Cardiac fibroblast (primary cell): ENCODE results near the genes ZNF197 and LARS2.

DNA sequence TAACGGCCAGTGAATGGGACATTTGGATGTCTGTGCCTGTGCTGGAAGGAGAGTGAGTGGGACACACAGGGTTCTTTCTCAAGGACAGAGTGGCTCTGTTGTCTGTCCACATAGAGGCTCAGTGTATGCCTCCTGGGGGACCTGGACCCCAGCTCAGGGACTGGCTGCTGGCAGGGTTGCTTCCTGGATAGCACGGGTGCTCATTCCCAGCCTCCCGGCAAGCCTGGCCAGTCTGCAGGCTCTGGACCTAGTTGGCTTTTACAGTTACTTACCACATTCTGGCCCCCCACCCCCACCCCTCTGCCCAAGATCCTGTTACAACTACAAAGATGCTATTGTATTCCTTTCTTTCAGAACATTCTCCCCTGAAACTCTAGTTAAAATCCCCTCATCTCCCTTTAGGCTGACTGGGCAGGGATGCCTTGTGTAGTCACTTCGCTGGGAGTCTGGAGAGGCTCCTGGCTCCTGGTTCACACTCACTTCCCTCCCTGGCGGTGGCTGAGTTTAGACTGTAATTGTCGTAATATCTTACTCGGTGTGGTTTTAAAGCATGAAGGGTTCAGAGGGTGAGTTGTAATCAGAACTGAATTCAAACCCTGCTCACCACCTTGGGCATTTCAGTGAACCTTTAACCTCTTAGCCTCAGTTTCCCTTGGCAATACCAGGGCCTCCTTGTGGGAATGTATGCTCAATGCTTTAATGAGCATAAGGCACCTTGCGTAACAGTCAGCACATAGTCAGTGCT, 12.8 kb downstream of the GASK1A start:
- RRBS: no CpG with 5 or more reads among the region's 8 CpGs

DNA sequence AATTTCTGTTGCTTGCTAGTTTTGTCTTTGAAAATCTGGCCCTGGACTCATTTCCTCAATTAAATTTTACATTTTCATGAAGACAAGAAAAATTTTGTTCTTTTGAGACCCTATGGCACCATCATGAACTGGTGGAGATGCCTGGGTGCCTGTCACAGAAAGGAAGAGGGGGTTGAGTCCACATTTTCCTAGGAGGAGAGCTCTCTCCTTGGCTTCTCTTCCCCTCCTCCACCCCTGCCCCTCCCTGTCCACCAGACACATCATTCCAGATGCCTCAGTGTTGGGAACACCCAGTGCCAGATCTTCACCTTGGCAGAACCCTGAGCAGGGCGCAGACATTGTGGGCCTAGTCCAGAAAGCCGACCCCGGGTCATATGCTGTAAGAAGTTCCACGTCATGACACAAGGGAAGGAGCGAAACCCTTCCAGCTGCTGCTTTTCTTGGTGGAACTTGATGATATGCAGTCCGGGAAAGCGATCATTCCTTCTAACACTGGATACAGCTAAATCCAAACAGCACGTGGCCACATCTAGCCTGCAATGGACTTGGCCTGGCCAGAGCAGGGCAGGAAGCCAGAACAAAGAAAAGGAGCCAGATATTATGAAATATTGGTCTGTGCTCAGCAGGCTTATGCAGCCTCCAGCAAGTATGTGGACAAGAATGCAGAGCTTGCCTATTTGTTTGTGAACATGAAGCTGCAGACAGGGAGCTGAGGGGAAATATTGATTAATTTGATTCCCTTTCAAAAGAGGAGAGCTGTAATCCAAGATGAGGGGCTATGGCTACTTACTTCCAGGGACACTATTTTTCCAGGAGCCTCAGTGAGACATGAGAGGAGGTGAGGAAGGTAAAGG, 22.0 kb downstream of the GASK1A start:
- RRBS: 12% methylated on average over 3 of the region's 8 CpGs

- RRBS: no CpG with 5 or more reads among the region's 4 CpGs
Observed at GRCh38 chr3:43192381-43192980, 86.6 kb upstream of the POMGNT2 start.

DNA sequence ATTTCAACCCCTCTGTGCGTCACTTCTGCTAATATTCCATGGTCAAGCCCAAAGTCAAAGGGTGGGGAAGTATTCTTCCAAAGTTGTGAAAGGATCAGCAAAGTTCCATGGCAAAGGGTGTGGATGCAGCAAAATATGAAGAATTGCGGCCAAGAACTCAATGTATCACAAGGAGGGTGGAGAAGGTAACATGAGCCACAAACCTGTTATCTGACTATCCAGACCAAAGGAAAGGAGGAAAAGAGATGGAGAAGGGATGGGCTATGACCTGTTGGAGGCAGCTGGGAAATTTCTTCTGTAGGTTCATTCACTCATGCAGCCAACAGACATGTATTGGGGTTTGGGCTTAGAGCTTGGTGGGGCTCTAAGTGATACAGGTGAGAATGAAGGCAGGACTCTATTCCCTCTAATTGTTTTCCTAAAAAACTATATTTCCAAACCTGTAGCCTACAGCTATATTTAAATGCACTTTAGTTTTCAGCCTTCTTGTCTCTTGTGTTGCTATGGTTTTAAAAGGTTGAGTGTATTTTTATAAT, 71.0 kb upstream of the SNRK start:
- RRBS: no CpG with 5 or more reads among the region's 2 CpGs

GRCh38 chr3:43246876-43247473, 39.4 kb upstream of the SNRK start:
- RRBS: no CpG with 5 or more reads among the region's 3 CpGs

DNA sequence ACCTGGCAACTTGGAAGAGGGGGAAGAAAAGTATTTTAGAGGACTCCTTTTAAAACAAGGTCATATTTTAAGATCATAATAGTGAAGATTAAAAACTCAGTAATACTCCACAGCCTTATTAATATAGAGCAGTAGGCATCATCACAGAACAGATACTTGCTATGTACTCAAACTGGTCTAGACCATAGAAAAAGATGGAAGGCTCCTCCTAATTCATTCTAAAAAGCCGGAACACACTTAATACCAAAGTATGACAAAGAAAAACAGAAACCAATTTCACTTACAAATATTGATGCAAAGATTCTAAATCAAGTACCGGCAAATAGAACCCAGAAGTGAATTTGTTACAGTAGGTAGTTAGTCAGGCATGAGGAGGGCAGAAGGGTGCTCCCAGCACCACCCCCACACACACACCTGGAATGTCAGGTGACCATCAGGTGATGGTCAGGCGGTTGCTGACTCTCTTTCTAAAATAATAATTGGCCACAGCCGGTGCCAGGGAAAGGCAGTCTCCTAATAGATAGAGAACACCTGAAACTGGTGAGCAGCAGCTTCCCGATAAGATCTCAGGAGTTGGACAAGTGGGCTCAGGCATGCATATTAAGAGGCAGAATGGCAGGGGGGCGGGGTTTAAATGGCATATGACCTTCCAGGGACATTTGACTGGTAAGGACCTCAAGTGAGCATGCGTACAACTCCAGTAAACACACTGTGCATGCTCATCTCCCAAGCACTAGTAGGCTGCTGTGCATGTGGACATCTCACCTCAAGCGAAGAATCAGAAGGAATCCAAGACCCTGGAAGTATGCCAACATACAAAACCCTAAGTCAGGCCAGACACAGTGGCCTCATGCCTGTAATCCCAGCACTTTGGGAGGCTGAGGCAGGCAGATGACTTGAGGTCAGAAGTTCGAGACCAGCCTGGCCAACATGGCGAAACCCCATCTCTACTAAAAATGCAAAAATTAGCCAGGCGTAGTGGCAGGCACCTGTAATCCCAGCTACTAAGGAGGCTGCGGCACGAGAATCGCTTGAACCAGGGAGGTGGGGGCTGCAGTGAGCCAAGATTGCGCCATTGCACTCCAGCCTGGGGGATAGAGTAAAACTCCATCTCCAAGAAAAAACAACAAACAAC, 131.0 kb downstream of the ANO10 start:
- RRBS: no CpG with 5 or more reads among the region's 15 CpGs

- RRBS: no CpG with 5 or more reads among the region's 16 CpGs
Observed at GRCh38 chr3:43770327-43771369, 79.9 kb downstream of the ABHD5 start.

DNA sequence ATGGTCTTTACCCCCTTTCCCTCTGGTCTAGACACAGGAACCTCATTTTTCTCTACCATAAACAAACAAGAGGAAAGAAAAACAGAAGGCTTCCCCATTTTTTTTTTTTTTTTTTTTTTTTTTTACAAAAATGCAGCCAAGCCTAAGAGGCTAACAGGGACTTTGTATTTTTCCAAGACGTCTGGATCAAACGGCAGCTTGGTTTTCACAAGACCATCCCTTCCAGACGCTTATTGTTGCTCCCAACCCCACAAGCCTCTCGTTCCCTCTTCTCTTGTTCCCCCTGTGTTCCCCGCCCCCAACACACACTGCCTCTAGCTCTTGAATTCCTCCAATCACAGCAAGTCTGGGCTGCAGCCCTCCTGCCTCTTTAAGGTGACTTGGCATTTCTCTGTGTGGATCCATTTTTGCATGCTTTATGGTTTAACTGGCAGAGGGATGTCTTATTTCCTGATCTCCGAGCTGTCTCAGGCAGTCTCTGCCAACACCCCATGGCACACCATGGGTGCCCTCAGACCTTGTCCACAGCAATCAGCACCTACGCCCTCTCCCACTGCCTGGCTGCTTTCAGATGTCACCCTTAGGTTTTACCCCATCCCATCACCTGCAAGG, 182.1 kb downstream of the ABHD5 start:
- RRBS: no CpG with 5 or more reads among the region's 7 CpGs

DNA sequence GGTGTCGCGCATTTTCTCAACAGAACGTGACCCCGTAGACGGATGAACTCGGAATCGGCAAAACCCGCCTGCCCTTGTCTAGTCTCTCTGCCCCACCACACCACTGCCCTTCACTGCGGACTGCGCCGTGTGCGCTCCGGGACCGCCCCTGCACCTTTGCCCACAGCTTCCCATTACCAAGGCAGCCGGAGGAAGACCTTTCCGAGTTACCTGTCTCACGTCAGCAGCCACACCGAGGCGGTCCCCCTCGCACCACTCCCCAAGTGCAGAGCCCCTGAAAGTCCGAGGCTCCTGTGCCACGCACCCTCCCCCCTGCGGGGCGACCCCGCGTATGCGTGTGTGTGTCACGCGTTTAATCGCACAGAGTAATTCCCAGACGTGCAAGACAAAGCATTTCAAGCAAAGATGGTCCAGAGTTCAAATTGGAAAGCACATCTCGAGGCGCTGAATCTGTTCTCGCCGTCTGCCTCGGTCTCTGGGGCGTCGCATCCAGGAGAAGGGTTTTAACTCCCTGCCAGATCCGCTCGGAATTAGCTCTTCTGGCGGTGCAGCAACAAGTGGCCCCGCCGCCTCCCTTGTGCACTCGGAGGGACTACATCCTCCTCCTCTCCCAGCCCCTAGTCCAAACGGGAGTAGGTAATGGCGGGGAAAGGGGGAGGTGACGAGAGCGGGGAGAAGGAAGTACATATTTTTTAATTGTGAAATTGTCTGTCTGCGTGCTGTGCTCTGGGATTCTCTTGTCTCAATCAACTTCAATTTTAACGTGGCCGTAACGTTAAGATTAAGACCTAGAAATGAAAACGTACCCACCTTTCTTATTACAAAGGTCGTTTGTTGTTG, 244.9 kb upstream of the TOPAZ1 start:
- RRBS: 6% methylated on average over 3 of the region's 54 CpGs

GRCh38 chr3:44235621-44236362, 5.9 kb upstream of the TOPAZ1 start:
- RRBS: no CpG with 5 or more reads among the region's 15 CpGs

DNA sequence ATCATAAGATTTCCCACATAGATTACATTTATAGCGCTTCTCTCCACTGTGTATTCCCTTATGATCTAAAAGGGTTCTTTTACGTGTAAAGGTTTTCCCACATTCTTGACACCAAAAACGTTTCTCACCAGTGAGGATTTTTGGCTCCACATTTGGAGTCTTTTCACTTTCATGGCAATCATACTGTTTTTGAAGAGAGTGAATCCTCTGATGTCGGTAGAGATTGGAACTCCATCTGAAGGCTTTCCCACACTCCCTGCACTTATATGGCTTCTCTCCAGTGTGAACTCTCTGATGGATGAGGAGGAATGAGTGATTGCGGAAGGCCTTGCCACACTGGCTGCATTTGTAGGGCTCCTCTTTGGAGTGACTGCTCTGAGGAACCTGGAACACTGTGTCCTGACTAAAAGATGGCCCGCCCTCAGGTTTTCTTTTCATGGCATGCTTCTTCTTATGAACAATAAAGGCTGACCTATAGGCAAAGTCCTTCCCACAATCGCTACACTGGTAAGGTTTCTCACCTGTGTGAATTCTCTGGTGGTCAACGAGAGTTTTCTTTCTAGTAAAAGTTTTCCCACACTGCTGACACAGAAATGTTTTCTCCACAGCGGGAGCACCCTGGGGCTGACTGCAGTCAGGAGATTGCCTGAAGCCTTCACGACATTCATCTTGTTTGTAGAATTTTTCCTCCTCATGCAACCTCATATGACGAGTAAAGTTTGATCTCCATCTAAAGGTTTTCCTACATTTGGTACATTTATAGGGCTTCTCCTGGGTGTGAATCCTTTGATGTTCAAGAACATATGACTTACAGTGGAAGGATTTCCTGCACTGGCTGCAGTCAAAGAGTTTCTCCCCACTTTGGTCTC, 30.2 kb downstream of the ZNF445 start:
- RRBS: no CpG with 5 or more reads among the region's 11 CpGs

DNA sequence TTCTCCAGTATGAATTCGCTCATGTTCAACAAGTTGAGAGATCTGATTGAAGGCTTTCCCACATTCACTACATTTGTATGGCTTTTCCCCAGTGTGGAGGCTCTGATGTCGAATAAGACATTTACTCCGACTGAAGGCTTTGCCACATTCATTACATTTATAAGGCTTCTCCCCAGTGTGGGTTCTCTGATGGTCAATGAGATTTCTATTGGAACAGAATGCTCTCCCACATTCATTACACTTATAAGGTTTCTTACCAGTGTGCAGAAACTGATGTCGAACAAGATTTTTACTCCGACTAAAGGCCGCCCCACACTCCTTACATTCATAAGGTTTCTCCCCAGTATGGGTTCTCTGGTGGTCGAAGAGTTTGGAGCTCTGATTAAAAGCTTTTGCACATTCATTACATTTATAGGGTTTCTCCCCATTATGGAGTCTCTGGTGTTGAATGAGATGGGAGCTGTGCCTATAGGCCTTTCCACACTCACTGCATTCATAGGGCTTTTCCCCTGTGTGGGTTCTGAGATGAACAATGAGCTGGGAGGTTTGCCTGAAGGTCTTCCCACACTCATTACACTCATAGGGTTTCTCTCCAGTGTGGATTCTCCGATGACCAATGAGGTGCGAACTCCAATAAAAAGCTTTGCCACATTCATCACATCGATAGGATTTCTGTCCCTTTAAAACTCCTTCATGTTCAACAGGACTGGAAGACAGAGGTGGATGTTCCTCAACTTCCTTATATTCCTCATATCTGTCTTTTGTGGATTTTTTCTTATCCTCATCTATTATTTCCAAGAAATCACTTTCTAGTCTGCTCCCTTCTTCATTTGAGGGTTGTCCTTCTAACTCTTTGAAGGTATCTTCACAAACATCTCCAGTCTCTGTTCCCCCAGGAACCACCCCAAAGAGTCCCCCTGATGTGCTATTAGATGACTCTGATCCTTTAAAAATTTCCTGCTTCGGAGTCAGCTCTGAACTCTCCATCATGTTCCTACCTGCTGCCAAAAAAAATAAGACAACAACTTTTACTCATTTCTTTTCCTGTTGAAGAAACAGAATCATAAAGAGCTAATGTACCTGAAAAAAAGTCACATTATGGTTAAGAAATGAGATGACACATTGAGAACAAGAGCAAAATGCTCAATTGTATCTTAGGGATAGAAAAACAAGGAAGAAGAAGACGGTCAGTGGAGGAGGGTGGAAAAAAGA, 22.6 kb upstream of the ZNF445 start:
- RRBS: no CpG with 5 or more reads among the region's 12 CpGs

- RRBS: 1% methylated on average over 32 of the region's 52 CpGs
Observed at GRCh38 chr3:44624601-44625563, at the start of gene ZNF197. TSS of gene ZNF197 (plus strand) at chr3:44625036.

GRCh38 chr3:44650665-44651281, 2.2 kb downstream of the ZNF35 start:
- RRBS: no CpG with 5 or more reads among the region's 6 CpGs

- RRBS: no CpG with 5 or more reads among the region's 5 CpGs
Observed at GRCh38 chr3:45002177-45003077, 23.7 kb upstream of the CLEC3B start.

DNA sequence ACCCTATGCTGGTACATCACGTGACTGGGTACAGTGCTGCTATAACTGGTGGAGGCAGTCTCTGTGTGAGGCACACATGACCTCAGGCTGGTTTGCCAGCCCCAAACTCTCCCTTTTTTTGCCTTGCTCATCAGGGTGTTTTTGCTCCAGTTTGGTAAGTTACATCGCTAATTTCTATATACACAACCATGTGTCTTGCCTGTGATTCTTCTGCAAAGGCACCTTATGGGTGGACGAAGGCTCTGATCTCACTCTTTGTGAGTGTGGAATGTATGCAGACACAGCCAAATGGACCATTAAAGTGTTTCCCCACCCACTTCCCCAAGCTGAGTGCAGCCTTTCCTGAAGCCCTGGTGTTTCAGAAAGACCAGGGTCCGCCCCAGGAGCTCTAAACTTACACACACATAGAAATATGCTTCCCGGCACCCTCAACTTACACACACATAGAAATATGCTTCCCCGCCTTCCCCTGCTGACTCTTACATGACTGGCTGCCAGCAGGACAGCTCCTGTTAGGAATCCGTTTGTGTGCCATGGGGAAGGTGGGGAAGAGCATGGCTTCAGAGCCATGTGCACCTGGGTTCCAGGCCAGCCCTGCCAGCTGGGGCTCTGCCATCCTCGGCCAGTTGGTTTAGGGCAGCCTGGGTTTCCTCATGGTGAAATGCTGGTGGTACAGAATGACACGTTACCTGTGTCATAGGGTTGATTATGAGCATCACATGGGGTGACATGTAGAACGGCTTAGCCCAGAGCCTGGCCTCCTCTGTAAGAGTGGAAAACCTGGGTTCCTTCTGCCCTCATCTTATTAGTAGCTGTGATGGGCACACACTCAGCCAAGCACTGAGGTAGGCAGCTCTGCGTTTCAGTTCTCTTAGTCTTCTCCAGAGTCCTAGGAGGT, 3.5 kb downstream of the CLEC3B start:
- RRBS: no CpG with 5 or more reads among the region's 11 CpGs

DNA sequence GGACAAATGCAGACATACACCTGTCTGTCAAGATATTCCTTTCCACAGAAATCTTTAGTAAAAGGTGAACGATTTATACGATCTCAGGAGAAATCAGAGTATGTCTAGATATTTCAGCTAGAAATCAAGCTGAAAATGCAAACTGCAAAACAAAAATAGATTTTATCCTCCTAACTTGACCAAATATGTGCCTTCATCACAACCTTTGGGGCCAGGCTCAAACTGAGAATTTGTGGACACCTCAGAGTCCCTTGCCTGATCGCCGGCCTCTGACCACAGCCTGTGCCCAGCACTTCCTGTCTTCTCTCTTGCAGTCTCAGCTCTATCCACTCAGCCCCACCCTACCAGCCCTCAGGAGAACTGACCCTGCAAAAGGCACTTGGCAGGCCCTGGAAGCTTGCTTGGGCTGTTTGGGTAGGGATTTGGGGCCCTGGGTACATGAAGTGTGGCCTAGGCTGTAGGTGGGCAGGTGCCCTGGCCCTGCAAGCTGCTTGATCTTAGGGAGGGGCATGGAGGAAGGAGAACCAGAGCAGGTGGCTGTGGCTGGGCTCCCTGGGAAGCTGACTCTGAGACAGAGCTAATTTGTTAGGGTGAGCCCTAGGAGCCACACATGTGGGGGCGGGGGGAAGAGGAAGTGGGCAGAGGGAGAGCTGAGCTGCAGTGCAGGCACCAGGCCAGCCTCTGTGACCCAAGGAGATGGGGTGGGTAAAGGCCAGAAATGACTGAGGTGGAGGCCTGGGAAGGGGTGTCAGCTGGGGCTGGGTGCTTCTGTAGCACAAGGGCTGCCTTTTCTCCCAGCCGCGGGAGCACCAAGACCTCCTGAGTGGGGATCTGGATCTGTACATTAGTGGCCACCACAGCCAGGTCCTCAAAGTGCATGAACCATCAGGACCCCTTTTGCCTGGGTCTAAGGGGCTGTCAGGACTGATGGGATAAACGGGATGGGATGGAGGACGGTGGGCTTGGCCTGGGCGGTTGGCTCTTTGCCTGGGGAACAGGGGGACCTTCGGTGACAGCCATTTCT, 8.7 kb downstream of the CLEC3B start:
- RRBS: no CpG with 5 or more reads among the region's 11 CpGs

DNA sequence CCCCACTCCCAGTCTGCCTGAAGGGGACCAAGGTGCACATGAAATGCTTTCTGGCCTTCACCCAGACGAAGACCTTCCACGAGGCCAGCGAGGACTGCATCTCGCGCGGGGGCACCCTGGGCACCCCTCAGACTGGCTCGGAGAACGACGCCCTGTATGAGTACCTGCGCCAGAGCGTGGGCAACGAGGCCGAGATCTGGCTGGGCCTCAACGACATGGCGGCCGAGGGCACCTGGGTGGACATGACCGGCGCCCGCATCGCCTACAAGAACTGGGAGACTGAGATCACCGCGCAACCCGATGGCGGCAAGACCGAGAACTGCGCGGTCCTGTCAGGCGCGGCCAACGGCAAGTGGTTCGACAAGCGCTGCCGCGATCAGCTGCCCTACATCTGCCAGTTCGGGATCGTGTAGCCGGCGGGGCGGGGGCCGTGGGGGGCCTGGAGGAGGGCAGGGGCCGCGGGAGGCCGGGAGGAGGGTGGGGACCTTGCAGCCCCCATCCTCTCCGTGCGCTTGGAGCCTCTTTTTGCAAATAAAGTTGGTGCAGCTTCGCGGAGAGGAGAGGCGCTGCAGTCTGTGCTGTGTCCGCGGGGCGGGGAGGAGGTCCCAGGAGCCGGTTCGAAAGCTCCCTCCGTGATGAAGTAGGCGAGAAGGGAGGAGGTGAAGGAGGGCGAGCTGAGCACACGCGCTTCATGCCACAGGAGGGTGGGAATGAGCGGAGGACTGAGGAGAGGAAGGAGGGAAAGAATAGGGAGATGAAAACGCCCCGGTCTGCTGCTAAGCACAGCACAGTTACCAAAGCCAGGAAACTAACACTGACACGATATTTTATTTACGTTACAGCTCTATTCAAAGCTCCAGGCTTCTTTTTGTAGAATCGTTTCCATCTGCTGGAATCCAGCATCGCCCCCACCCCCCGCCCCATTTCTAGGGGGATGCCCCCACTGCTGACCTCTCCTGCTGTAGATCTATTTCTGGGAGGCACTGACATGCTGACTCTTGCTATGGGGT, 9.7 kb downstream of the CLEC3B start:
- RRBS: 5% methylated on average over 7 of the region's 66 CpGs

GRCh38 chr3:45182967-45183720, 37.0 kb upstream of the CDCP1 start:
- RRBS: no CpG with 5 or more reads among the region's 7 CpGs

GRCh38 chr3:45387895-45388727, at the start of gene LARS2:
TSS of gene LARS2 (plus strand) at chr3:45388576.
- RRBS: 1% methylated on average over 17 of the region's 45 CpGs